Ishikawa (cell line): ENCODE measurements around the genes PGF, TMED10 and FOS.

- RRBS = no CpG with 5 or more reads among the region's 5 CpGs
Measured at GRCh38 chr14:73800886-73801266, 40.8 kb upstream of the MIDEAS start.

DNA sequence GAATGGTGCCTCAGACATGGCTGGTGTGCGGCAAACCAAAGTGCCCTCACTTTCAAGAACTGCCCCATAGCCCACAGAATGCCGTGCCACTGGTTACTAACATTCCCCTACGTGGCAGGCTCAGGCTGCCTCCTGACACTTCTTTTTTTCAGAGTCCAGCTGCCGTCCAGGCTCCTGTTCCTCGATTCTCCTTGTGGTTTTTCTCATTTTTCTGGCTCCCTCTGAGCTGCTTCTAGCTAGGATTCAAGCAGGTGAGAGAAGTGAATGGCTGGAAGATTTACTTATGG, 19.3 kb downstream of the ABCD4 start:
- RRBS = no CpG with 5 or more reads among the region's 5 CpGs

- RRBS = 88% methylated on average over 3 of the region's 24 CpGs
Measured at GRCh38 chr14:74510528-74511360, 17.2 kb downstream of the ISCA2 start.

DNA sequence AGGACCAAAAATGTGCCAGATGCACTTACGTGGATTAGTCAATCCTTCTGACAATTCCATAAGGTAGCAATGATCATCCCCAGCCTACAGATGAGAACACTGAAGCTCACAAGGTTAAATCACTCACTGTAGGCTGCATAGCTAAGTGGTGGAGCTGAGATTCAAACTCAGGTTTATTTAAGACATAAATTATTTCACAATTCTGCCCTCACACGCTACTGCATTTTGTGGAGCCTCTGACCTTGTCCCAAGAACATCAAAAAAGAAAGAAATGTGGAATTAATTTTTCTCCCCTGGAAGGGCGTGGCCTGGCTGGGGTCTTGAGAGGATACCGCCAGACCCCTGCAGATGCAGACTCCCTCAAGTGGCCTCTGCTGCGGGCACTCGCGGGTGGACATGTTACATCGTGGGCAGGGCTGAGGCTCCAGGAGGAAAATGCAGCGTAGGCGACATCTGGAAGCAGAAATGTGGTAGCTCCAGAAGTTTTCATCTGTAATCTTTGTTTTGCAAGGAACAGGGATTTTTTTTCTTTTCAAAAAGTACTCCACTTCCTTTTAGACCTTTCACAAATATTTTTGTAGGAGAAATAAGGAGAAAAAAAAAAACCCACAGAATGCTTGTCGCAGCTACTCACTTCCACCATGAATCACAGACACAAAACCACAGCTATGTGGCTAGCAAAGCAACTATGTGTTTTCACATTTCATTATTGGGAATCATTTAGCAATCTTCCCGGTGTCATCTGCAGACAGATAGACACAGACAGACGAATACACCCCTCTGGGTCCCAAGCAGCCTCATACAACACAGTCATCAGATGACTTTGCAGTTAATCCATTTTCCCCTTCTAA, 40.4 kb downstream of the LTBP2 start:
- RRBS = no CpG with 5 or more reads among the region's 13 CpGs

DNA sequence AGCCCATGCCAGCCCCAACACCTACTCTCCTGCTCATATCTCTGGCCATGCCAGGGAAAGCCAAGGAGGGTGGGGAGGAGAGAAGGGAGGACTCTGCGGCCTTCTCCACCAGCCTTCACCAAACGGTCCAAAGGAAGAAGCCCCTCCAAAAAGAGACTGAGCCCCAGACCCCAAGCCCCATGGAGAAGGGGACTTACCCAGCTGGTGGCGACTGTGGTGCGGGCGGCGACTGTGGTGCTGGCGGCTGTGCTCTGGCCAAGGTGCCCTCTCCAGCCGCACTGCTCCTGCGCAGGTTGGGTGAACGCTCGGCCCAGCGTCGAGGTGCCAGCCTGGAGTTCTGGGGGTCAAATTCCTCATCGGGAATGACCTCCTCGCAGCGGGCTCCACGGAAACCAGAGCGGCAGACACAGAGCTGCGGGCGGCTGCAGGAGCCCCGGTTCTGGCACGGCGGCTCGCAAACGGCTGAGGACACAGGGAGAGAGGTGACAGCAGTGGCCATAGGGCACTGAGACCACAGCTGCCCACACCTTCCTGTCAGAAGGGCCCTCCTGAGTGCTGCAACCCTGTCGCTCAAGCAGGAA, 26.3 kb downstream of the LTBP2 start:
- RRBS = no CpG with 5 or more reads among the region's 26 CpGs

GRCh38 chr14:74593554-74593975, 18.5 kb downstream of the LTBP2 start:
- RRBS = no CpG with 5 or more reads among the region's 4 CpGs

GRCh38 chr14:74594713-74595618, 17.1 kb downstream of the LTBP2 start:
- RRBS = no CpG with 5 or more reads among the region's 18 CpGs

- RRBS = no CpG with 5 or more reads among the region's 3 CpGs
Measured at GRCh38 chr14:74653485-74653752, 41.4 kb upstream of the LTBP2 start.

DNA sequence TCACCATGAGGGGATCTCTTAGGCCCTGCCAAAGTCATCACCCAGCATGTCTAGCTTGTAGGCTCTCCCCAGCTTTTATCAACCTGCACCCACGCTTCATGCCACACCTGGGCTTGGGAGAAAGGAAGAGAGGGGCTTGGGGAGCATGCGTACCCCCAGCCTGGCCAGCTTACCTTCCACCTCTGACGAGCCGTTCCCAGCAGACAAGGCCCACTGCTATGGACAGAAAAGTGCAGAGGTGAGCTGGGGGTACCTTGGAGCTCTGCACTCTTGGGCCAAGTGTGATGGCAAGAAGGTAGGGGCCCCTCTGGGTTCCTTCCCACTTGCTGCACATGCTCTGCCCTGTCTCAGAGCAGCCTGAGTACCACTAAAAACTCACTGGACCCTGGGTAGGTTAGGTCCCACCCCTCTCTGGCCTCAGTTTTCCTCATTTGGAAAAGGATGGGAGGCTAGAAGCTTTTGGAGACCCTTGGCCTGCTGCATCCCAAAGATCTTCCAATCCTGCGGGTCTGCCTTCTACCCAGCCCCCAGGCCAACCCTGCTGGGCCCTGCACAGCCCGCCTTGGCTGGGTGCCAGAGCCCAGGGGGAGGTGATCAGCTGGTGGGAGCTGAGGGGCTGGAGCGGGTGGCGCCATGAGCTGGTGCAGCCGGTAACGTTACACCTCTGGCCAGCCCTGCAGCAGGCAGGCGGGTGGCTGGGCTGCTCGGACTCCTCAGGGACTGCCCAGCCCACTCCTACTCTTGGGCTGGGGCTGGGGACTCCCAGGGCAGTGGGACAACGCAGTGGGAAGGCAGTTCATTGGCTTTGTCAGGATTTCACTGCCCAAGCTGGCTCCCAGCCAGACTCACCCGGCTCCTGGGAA, 1.4 kb downstream of the PGF start:
- RRBS = 0% methylated on average over 1 of the region's 14 CpGs

- RRBS = 6% methylated on average over 39 of the region's 82 CpGs
Measured at GRCh38 chr14:74955077-74956164, at the start of gene PGF. Gene PGF (minus strand): TSS chr14:74955597.

DNA sequence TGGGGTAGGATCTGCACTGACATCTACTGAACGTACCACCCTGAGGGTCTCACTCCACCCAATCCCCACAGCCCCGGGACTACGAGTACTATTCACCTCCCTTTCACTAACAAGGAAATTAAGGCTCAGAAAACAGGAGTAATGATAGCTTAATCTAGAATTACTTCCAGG, 18.2 kb upstream of the PGF start:
- RRBS = no CpG with 5 or more reads among the region's 3 CpGs

DNA sequence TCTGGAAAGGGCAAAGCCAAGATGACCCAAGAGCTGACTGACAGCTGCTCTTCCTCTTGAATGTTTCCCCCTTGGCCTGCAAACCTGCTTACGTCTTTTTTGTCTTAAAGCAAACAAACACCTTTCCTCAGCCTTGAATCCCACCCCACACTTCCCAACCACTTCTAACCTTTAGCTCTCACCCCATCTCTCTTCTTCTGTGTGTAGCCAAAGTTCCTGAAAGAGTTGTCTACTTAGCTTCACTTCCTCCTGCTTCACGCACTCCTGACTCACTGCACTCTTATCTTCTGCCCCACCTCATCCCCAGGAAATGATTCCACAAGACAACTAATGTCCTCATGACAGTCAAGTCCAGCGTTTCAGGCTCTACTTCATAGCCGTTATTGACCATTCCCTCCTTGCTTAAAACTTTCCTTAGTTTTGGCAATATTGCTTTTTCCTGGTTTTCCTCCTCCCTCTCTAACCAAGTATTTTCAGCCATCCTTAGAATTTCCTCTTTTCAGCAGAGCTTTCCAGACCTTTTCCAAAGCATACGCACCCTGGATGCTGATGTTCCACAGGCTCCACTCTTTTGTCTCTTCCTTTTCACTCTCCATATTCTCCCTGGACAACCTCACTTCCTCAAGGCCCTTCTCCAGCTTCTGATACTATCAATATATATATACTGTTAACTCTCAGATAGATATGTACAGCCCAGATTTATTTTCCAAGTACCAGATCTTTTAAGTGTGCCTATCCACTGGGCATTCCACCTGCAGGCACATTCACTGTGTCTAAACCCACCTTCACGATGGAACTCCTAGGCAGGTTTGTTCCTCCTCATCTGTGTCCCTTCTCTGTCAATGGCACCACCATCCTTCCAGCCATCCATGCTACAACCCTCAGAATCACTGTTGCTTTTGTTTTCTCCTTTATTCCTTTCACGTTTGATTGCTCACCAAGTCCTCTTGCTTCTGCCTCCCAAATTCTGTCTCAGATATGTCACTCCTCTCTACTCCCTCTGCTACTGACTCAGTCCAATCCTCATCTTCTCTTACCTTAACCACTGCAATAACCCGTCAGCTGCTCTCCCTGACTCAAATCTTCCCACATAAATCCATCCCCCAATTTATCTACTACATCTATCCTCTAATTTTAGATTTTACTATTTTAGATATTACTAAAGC, 22.7 kb downstream of the EIF2B2 start:
- RRBS = no CpG with 5 or more reads among the region's 8 CpGs

GRCh38 chr14:75068806-75068942, 767 bp upstream of the ZC2HC1C start:
- RRBS = no CpG with 5 or more reads among the region's 3 CpGs

DNA sequence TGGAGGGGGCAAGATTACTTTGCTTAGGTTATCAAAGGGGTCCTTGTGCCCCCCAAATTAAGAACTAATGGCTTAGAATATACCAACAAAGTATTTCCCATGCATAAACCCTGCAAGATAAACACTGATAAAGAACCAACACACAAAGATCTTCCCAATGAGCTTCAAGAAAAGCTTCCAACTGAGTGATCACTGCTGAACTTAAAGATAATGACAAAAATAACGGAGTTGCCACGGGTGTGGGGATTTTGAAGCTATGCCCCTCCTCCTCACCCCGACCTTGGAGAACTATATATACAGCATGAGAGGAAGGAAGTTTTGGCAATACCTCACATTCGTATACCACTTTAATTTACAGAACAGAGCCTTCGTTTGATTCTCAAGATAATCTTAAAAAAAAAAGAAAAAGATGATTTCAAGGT, 824 bp downstream of the NEK9 start:
- RRBS = no CpG with 5 or more reads among the region's 5 CpGs

DNA sequence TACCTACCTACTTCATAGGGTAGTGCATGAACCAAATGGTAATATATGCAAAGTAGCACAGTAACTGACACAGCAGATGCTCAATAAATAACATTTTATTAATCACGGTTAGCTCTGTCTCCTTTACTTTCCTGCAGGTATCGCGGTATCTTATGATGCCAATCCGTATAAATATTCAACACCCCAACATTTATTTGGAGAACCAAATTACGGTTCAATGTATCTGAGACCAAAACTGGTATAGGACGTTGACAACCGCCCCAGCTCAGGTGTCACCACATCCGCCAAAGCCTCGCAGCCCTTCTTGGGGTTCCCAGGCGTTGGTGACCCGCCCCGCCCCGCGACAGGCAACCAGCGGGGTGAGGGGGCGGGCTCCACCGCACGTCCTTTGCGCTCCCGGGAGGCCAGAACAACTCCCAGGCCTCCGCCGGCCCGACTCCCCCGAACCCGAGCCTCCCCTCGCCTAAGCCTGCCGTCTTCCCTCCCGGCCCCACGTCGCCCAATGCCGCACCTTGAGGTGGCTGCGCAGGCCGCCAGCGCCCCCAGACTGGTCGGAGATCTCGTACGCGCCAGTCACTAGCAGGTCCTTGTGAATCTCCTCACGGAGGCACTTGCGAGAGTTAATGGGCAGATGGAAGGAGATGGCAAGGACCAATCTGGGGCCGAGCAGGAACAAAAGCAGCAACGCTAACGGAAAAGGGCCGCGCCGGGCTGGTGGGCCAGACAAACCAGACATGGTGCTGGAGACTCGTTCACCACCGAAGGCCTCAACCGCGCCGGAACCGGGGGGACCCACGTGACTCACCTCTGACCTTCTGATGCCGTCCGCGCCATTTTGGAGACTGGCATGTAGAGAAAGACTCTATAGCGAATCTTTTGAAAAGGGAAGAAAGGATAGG, at the start of gene TMED10:
TMED10 (minus strand) TSS at position 769 of the 899 bp plus-strand sequence.
- RRBS = 2% methylated on average over 13 of the region's 57 CpGs

- RRBS = no CpG with 5 or more reads among the region's 11 CpGs
Measured at GRCh38 chr14:75249394-75250406, 28.9 kb upstream of the FOS start.

DNA sequence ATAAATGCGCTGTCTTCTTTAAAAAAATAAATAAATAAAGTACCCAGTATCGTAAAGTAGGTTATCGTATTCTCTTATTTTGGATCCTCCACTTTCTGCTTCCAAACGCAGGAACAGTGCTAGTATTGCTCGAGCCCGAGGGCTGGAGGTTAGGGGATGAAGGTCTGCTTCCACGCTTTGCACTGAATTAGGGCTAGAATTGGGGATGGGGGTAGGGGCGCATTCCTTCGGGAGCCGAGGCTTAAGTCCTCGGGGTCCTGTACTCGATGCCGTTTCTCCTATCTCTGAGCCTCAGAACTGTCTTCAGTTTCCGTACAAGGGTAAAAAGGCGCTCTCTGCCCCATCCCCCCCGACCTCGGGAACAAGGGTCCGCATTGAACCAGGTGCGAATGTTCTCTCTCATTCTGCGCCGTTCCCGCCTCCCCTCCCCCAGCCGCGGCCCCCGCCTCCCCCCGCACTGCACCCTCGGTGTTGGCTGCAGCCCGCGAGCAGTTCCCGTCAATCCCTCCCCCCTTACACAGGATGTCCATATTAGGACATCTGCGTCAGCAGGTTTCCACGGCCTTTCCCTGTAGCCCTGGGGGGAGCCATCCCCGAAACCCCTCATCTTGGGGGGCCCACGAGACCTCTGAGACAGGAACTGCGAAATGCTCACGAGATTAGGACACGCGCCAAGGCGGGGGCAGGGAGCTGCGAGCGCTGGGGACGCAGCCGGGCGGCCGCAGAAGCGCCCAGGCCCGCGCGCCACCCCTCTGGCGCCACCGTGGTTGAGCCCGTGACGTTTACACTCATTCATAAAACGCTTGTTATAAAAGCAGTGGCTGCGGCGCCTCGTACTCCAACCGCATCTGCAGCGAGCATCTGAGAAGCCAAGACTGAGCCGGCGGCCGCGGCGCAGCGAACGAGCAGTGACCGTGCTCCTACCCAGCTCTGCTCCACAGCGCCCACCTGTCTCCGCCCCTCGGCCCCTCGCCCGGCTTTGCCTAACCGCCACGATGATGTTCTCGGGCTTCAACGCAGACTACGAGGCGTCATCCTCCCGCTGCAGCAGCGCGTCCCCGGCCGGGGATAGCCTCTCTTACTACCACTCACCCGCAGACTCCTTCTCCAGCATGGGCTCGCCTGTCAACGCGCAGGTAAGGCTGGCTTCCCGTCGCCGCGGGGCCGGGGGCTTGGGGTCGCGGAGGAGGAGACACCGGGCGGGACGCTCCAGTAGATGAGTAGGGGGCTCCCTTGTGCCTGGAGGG, at the start of gene FOS:
FOS (plus strand) TSS at position 841 of the 1,247 bp plus-strand sequence.
- RRBS = 6% methylated on average over 32 of the region's 97 CpGs

DNA sequence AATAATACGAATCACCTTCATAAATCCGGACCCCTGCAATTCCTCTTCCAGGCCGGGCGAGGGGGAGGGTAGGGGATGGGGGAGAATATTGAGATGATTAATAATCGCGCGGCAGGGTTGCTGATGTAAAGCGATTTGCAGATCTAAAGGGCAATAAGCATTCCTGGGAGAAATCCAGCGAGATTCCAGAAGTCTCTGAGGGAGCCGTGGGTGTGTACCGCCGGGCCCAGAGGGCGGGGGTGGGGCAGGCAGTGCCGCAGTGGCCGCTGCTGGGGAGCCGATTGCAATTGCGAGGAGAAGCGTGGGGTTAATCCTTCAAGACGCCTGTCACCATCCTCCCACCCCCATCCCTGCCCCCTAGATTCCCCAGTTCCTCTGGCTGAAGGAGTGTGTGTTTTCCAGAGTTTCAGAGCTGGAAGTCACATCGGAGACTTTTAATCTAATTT, 16.4 kb downstream of the FOS start:
- RRBS = no CpG with 5 or more reads among the region's 20 CpGs

DNA sequence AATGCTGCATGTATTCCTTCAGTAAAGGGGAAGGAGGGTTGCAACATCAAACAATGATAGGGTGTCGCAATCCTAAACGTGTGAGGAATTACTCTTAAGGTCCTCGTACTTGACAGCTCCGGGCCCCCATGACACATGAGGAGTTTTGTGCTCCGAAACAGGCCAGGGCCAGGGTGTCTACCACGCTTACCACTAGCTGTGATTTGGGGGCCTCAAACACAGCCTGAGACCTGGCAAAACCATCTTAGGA, 20.4 kb downstream of the FOS start:
- RRBS = no CpG with 5 or more reads among the region's 6 CpGs

GRCh38 chr14:75334146-75334913, 55.7 kb downstream of the FOS start:
- RRBS = no CpG with 5 or more reads among the region's 22 CpGs